Islet of Langerhans (tissue), 1 donor: Measurements from ENCODE around the genes MRAS, RBP1 and NMNAT3.

DNA sequence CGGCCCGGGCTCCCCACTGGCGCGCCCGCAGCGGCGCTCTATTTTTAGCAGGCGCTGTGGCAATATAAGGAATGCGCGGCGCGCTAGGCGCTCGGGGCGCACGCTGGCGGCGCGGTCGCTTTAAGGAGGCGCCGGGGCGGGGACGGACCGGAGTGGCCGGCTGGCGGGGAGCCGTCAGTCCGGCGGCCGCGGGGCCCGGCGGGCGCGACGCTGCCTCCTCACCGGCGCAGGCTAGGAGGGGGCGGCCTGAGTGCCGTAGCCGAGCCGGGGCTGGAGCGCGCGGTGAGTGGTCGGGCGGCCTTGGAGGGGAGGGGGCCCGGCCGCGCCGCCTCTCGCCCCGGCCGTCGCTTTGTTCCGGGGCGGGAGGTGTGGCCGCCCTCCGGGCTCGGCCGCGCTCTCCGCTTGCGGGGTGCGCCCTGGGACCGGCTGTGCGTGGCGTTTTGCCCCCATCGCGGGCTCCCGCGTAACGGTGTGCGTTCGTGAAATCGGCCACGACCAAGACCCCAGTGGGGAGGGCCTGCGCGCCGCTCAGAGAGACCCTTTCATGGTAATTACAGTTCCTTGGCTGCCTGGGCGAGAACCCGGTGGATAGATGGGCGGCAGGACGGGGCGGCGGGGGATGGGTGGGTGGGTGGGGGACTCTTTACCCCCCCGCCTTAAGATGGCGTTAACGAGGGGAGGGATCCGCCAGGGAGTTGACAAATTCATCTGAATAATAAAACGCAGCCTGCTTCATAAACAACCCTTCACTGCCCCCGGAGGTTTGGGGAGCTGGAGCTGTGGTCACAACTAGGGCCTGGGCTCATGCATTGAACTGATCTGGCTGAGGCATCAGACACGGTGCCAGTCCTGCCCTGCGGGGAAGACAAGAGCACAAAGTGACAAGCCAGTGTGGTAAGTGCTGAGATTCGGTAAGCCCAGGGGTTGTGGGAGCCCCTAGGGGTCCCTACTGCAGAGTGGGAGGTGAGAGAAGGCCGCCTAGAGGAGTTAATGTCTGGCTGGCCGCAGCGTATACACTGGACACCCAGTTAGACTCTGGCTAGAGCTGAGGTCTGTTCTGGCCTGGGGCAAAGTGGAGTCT is at the start of gene MRAS:
Gene MRAS, plus strand, starts transcription at position 94 of the 1,081 bp plus-strand sequence.
- RRBS, result 5% methylated on average over 20 of the region's 99 CpGs

- RRBS, result 40% methylated on average over 11 of the region's 47 CpGs
These were observed 1.2 kb downstream of the ESYT3 start for GRCh38 chr3:138435343-138436304.

GRCh38 chr3:138948528-138949695 is 1.9 kb downstream of the FOXL2NB start:
- RRBS, result no CpG with 5 or more reads among the region's 15 CpGs

DNA sequence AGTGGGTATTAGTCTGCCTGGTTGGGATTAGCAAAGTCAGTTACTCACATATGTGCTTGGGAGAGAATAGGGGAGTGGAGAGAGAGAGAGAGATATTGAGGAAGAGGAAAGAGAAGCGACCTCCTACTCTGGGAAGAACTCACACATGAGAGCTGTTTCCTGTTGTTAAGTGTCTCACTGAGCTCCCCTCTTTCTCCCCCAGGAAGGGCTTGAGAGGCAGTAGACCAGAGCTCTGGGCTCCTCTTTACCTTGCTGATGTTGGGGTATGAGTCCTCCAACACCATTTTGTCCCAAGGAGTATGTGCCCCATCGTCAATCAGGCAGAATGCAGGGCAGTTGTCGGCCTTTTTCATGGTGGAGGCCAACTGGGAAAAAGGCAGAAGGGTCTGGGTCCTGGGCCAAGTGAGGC is 4.2 kb downstream of the FOXL2NB start:
- RRBS, result no CpG with 5 or more reads among the region's 3 CpGs

GRCh38 chr3:139216357-139216884 is 127.4 kb upstream of the MRPS22 start:
- RRBS, result no CpG with 5 or more reads among the region's 2 CpGs

DNA sequence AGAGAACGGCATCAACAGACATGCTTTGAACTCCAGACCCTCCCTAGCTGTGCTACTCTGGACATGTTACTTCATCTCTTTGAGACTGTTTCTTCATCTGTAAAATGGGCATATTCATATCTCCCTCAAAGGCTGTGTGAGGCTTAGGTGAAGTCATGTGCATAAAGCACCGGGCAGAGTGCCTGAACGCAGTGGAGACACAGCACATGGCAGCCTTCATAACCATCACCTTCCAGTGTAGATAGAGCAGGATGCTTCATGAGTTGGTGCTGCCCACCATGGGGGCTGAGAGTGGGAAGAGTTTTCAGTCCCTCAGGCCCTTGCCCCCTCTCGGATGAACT is 1.2 kb downstream of the RBP1 start:
- RRBS, result no CpG with 5 or more reads among the region's 4 CpGs

GRCh38 chr3:139538722-139539204 is 779 bp downstream of the RBP1 start:
- RRBS, result no CpG with 5 or more reads among the region's 23 CpGs

DNA sequence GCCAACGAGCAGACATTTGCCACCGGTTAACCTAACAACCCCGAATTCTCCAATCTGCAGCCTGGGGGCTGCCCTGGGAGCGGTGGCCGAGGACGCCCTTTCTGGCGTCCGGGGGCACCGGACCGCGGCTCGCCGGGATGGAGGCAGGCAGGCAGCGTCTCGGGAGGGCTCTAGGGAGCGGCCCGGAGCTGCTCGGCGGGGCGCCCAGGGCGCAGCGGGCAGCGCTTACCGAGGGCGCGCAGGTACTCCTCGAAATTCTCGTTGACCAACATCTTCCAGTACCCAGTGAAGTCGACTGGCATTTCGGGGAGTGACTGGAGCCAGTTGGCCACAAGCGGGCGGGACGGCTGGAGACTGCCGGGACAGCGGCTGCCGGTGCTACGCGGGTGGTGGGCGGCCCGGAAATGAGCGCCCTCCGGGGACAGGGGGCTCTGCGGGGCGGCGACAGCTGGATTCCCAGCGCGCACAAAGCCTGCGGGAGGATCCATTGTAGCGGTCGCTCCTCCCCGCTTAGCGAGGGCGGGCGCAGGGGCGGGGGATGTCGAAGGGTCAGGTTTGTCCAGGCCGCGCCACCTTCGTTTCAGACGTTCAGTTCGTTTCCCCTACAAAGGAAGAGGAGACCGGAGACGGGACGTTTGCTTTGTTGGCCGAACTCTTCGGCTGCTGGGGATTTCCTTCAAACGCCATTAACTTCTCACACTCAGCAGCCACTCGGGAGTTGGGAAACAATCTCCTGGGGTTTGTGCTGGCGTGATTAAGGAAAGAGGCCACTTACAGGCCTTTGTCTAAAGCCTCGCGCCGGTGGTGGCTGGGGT is at the start of gene RBP1:
Gene RBP1, minus strand, starts transcription at position 512 of the 815 bp plus-strand sequence.
- RRBS, result 6% methylated on average over 13 of the region's 72 CpGs

- RRBS, result no CpG with 5 or more reads among the region's 16 CpGs
These were observed 51.6 kb upstream of the RBP1 start for GRCh38 chr3:139591251-139591533.

DNA sequence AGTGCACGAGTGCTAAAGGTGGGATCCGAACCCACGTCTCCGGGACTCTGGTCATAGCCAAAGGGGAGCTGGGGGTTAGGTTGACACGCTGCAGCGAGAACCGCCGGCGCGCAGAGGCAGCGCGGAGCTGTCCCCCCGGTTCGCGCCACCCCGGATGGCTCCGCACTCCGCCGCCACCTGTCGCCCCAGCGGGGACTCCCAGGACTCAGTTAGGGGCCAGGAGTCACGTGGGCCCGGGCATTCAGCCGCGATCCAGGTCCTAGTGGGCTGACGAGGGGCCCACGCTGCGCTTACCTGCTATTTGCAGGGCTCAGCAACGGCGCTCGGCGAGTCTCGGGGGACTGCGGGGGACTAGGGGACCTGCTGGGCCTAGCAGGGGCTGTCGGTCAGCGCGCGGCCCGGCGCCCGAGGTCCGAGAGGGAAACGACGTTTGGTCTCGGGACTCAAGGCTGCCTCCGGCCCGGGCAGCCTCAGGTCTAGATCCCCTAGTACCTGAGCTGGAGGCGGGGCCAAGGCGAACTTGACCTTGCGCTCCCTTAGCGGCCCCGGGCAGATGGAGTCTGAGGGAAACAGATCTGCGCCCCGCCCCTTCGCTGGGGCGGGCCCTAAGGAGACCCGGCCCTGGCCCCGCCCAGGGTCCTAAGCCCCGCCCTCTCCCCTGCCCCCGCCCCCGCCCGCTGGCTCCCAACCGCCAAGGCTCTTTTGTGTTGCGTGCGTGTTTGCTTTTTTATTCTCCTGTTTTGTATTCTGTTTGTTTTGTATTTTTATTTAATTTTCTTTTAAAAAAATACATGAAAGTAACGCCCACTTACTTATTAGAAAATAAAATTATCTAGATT is at the start of gene NMNAT3:
Gene NMNAT3, minus strand, starts transcription at position 562 of the 839 bp plus-strand sequence.
- RRBS, result 5% methylated on average over 30 of the region's 66 CpGs

GRCh38 chr3:140717849-140718319 is 40.0 kb downstream of the TRIM42 start:
- RRBS, result no CpG with 5 or more reads among the region's 3 CpGs

GRCh38 chr3:140719970-140720806 is 42.3 kb downstream of the TRIM42 start:
- RRBS, result no CpG with 5 or more reads among the region's 4 CpGs

DNA sequence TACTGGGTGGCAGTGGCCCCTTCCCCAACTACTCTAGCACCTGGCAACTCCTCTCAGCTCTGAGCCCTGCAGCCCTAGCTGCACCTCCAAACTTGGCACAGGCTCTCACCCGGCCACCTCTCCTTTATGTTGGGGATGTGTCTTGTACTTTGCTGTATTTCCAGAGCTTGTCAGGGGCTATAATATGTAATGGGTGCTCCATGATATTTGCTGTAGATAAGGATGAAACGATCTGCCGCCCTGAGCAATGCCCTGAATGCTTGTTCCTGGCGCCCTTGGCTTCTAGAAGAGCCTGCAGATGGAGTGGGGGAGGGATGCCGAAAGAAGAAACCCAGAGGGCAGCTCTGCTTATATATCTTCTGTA is 35.9 kb upstream of the ZBTB38 start:
- RRBS, result no CpG with 5 or more reads among the region's 5 CpGs

DNA sequence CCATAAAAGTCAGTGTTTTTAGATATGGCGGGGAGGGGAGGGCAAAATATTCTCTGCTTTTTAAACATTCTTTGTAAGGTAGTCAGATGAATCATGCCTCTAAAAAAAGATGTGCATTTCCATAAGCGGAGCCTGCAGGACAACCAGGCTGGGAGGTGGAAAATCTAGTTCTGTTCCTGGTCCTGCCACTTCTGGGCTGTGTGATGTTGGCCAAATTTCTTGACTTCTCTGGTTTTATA is 7.2 kb upstream of the ZBTB38 start:
- RRBS, result no CpG with 5 or more reads among the region's 2 CpGs

DNA sequence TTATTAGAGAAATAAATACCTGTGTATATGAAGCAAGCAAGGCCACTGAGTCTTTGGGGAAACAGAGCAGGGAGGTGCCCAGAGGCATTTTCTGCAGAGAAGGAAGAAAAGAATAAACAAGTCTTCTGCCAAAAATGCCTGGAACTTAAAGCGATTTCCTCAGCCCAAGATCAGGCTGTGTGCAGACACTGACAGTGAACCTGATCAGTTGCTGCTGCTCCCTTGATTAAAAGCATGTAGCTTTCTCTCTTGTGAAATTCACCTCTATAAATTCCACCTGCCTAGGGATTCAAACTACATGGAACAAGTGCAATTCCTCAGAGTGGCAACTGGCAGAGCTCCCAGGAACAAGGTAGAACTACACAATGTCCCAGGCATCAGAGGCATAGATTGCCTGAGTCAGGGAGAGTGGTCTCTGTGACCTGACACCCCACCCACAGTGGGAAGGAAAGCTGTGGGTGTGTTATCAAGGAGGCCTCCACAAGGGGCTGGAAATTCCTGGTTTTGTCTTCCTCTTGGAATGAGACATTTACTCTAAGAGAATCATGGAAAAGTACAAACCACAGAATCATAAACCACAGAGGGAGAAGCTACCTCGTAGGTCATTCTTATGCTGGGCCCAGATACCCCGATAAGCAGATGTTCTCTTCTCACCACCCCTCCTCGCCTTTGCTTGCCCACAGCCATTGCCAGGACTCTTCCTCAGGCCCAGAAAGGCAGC is 1.9 kb upstream of the ZBTB38 start:
- RRBS, result no CpG with 5 or more reads among the region's 4 CpGs

GRCh38 chr3:141370081-141370645 is 1.9 kb downstream of the ZBTB38 start:
- RRBS, result no CpG with 5 or more reads among the region's 2 CpGs

DNA sequence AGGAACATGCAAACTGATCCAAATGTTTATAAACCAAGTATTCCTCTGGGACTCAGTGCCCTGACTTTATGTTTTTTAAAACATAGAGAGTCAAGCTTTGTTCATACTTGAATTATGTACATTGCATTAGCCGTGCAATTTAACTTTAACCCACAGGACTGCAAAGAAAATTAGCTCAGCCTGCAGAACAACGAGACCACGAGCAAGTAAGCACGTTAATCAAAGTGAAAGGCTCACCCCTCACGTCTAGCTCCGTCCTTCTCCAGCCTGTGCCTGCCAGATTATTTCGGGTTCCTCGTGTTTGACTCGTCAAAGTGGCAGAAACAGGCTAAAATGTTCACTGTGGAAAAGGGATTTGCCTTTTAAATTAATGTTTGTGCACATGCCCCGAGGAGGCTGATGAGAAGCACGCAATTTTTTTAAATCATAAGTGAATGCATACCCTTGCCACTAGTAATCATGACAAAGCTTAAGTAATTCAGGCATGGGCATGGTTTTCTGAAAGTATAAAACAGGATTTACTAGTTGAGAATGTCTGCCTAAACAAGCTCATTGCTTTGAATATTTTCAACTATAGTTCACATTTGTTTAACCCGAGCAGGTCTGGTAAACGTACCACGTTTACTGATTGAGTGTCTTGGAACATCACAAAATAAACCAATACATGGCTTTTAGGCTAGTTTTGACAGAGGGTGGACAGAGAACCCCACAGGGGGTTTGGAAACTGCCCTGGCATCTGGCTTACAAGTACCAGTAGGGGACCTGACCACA is 15.4 kb downstream of the ZBTB38 start:
- RRBS, result no CpG with 5 or more reads among the region's 14 CpGs

GRCh38 chr3:141402448-141403385 is 34.4 kb downstream of the ZBTB38 start:
- RRBS, result 2% methylated on average over 23 of the region's 66 CpGs

- RRBS, result no CpG with 5 or more reads among the region's 9 CpGs
These were observed 31.9 kb upstream of the RASA2 start for GRCh38 chr3:141454861-141455395.

DNA sequence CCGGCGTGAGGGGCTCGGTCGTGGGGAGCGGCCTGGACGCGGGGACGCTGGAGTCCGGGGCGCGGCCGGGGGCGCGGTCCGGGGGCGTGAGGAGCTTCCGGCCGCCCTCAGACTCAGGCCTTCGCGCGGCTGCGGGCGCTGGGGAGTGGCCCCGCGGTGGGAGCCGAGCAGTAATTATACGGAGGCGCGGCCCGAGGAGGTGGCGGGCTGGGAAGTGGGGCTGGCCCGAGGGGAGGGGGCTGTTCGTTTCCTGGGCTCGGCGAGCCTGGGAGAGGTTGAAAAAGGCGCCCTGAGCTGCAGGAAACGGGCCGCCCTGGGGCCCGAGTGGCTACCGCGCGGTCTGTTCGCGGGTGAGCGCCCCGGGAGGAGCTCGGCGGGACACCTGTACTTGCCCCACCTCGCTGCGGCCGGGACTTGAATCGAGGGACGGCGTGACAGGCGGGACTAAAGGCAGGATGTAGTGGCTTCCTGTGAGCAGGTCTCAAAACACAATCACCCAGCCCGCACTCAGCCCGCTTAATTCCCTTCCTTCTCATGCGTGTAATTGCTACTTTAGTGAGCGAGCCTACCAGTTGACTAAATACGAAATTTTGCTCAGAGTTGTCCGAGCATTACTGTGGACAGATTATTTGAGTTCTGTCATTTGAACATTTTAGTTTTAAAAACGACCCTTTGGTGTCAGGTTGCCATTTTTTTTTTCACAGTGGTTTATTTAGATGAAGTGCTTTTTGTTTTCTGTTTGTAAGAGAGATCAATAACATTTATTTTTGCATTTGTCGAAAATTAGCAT is 846 bp downstream of the RASA2 start:
- RRBS, result 4% methylated on average over 15 of the region's 63 CpGs